Aorta (tissue), 1 donor: ENCODE measurements around a stretch of chr11.

GRCh38 chr11:69280843-69281438, 13.0 kb upstream of the MYEOV start:
- PRO-cap = no peak

DNA sequence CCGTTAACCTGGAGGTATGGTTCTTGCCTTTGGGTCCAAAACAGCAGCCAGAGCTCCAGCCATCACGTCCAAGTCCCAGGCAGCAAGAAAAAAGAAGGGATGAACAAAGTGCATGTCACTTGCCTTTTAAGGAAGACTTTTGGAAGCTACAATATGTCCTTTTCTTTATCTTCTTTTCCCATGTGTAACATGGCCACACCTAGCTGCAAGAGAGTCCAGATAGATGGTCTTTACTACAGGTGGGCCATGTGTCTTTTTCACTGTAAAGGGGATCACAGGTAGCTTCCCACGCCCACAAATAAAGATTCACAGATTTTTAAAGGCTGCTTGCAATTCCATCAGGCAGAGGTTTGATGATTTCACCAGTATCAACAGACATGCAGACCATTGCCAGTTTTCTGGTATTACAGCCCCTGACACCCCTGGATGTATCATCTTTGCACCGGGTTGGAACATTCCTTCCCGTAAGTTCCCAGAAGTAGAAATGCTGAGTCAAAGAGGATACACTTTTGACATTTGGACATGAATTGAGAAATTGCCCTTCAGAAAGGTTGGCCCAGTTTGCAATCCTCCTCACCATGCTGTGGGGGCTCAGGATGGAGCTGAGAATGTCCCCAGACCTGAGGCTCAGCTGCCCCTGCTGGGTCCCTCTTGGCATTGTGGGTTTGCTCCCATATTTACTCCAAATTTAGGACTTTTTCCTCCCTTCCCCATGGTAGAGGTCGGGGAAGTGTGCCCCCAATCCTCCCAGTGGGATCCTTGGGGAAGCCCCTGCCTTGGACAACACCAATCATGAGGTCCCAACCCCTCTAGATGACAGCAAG, 66.1 kb downstream of the MYEOV start:
- PRO-cap = no peak

DNA sequence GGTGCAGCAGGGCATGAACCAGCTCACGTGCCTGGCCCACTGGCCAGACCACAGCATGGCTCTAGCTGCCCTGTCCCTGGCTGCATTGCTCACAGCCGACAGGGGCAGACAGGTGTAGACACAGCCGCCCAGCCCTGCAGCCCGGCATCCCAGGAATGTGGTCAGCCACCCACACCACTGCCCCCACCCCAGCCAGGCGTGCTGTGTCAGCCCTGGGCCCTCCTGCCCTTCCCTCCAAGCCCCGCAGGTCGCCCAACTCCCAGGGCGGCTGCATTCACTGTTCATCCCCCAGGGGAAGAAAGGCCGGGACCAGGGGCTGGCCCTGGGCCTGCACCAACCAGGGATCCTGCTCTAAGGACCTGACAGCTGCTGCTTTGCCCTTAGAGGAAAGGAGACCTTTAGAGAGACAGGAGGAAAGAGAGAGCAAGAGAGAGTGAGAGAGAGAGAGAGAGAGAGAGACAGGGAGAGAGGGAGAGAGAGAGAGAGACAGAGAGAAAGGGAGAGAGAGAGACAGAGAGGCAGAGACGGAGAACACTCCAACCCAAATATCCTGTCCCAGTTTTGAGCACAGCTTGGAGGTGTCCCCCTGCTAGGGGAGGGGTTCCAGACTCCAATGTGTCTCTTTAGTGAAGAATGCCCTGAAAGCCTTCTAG, 143.3 kb downstream of the MYEOV start:
- PRO-cap = no peak

DNA sequence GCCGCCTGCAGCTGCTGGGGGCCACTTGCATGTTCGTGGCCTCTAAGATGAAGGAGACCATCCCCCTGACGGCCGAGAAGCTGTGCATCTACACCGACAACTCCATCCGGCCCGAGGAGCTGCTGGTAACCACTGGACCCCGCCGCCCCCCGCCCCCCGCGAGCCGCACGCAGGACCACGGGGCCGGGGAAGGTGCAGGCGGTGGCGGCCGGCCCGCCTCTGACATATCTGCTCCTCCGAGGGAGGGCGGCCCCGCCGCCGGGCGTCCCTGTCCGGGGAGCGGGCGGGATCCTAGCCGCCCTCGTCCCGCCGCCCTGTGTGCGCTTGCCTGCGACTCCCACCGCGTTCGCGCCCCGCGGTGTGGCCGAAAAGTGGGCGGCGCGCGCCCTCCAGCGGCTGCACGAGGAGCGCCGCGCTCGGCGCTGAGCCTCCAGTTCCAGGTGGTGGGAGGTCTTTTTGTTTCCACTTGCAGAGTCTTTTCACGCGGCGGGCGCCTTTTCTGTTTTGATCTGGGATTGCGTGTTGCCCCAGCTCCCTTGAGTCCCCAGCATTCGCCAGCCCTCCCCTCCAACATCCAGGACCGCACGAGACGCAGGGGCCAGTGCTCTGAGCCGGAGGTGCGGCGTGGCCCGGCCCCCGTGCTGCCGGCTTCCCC, 2.3 kb downstream of the CCND1 start:
- PRO-cap = bidirectional peak, plus-strand start at position 297 of the sequence, minus-strand start at position 316 of the sequence

DNA sequence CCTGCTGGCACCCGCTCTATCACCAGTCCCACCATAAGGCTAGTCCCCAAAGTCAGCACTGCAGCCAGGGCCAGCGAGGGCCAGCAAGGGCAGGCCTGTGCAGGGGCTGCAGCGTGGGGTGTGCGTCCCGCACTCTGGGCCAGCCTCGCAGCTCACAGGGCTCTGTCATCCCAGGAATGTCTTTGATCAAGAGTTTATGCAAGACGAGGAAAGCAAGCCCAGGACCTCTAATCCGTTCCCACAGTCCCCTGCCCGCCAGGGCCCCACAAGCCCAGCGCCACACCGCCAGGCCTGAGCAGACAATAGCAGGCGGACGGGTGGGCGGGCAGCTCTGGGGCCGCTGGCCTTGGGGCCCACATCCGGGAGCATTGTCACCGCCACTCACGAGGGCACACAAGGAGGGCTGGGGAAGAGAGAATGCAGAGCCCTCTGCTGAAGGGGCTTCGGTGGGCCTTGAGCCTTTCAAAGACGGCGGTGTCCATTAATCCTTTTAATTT, 17.1 kb downstream of the LTO1 start:
- PRO-cap = no peak

GRCh38 chr11:69701854-69702796, 1.7 kb downstream of the FGF19 start:
- PRO-cap = no peak

- PRO-cap = no peak
These were observed 21.3 kb upstream of the FGF3 start for GRCh38 chr11:69840426-69840989.

GRCh38 chr11:69915233-69916163, 96.3 kb upstream of the FGF3 start:
- PRO-cap = no peak

GRCh38 chr11:69948139-69949305, 129.3 kb upstream of the FGF3 start:
- PRO-cap = no peak

- PRO-cap = no peak
These were observed 107.8 kb upstream of the ANO1 start for GRCh38 chr11:69970128-69970819.

- PRO-cap = no peak
These were observed 9.6 kb downstream of the ANO1 start for GRCh38 chr11:70087582-70088191.

GRCh38 chr11:70161454-70162120, 41.5 kb upstream of the FADD start:
- PRO-cap = no peak

GRCh38 chr11:70168946-70169694, 34.0 kb upstream of the FADD start:
- PRO-cap = no peak

DNA sequence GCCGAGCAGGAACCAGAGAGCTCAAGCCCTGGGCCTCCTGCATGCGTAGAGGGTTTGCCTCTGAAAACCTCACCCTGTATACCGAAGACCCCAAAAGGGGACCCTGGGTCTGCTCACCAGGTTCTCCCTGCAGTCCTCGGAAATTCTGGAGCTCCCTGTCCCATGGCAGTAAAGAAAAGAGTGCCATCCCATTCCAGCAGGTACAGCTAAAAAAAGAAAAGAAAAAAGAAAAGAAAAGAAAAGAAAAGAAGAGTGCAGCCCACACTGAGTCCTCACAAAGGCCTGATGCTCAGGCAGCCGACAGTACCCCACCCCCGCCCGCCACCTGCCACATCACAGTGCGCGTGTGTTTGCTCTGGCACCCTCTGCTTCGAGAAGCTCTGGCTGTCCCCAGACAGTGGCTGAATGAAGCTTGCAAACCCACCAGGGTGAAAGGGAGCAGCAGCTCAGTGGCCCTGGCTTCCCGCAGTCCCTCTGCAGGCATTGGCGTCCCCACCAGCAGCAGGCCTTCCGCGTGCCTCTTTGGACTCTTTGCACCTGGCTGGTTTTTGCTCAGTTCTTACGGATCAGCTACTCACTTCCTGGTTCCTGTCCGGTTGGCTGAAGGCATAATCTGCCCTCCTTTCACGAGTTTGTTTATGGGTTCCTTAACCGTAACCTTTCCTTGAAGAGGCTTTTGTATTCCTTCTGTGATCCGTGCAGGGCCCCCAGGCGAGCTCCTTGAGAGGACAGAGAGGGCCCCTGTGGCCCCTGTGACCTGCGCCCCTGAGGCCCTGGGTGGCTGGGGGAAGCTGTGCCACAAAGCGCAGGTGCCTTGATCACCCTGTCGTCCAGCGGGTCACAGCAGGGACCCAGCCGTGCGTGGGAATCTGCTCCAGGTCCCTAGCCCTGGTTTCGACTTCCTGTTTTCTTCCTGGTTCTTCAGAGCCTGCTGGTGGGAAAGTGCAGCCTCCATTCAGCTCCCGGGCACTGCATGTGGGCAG, 28.1 kb upstream of the FADD start:
- PRO-cap = no peak

DNA sequence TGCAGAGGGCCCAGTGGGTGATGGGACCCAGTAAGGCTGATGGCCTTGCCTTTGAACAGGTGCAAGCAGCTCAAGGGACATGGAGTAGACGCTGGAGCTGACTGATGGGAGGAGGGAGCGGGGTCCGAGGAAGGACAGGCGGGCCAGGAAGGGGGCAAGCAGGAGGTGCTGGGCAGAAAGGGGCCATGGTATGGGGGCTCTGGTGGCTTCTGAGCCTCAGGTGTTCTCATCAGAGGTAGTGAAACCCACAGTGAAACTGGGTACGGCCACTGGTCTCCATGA, 26.2 kb downstream of the CTTN start:
- PRO-cap = no peak

GRCh38 chr11:70456226-70456803, 58.0 kb downstream of the CTTN start:
- PRO-cap = no peak

GRCh38 chr11:70463075-70463611, 64.8 kb downstream of the CTTN start:
- PRO-cap = no peak

DNA sequence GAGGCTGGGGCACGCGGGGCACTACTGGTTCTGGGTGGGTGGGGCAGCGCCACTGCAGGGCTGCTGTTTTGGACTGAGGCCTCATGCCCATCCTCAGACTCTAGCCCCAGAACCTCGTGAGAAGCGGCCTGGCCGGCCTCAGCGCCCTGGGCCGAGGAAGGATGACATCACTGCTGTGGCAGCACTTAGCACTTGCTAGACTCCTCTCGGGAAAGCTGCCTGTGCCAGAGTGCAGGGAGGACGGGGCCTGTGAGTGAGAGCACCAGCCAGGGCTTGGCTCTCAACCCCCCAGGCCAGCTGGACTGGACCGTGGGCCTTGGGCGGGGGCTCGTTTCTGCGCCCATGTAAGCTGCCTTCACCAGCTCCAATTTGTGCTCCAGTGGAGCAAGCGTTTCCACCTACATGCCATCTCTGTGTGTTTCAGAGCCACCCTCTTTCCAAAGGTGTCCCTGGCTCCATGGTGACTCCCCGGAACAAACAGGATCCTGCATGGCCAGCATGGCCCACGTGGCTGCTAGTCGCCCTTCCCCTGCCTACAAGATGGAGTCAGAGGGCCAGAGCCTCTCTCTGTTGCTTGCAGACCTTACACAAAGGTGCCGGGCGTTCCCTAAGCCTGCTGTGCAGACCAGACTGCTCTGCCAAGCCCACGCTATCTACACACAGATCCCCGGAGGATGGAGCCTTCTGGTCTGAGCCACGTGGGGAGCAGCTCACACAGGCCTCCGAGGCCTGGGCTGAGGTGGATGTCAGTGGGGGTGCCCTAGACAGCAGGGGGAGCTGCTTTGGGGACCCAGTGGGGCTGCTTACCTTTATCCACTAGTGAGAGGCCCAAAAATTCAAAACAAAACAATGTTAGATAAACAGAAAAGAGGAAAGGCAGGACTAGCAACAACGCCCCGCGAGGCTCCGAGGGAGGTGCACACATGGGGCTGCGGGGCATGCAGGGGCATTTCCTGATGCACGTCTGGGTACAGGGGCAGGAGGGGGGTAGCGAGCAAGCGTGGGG, 103.1 kb downstream of the CTTN start:
- PRO-cap = no peak

- PRO-cap = no peak
These were observed 232.7 kb downstream of the CTTN start for GRCh38 chr11:70630673-70631824.

DNA sequence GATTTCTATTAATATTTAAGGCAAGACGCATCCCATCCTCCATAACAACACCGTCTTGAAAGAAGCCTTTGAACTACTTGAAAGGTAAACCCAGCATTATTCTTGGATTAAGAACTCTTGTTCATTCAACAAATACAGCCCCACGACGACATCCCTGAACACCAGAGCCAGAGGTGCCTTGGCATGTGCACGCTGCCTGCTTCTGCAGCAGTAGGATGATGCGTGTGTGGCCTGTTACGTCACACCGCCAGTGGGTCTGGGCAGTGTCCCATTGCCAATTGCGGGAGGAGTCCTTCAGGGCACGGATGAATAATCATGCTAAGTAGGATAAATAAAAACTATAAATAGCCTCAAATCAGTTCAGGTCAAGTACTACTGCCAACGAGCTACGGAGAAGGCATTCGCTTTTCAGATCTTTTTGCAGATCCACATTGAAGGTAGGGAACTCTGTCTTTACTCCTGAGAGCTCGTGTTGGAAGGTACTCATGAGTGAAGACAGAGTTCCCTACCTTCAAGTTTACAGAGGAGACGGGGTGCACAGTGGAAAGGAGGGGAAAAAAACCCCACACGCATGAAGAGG, 380.4 kb downstream of the SHANK2 start:
- PRO-cap = no peak